ENCODE measurements around the gene ZNF367.

- RRBS, result 56% methylated on average over 3 of the region's 21 CpGs
These were observed 162.3 kb downstream of the HSD17B3 start for GRCh38 chr9:96139343-96140342.

DNA sequence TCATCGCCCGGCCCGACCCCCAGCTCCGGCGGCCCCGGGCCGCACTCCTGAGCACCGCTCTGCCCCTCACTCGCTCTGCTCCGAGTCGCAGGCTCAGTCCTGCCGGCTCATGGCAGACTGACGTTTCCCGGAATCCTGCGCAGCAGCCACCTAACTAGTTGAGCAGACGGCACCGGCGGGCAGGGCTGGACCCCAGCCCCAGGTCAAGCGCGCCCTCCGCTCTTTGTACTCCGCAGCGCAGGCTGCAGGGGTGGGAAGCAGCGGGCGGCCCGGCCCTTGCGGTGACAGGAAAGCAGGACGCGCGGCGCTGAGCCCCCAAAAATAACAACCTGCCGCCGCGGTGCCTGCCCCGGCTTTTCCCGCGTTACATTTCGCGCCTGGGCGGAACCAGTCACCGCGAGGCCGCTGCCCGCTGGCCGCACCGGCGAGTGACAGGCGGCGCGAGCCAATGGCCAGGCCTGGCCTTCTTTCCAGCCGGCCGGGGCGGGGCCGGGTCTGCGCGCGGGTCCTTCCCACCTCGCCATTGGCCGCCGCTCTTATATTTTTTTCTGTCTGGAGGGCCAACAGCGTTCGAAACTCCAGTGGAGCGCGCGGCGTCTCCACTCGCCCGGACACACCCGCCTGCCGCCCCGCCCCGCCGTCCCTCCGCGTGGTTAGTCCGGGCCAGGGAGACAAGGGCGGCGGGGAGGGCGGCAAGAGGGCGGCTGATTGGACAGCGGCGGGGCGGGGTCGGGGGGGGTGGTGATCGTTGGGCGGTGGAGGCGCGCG is at the start of gene ZNF367:
ZNF367 (minus strand) TSS at position 342 of the 768 bp plus-strand sequence.
- RRBS, result 2% methylated on average over 56 of the region's 89 CpGs

DNA sequence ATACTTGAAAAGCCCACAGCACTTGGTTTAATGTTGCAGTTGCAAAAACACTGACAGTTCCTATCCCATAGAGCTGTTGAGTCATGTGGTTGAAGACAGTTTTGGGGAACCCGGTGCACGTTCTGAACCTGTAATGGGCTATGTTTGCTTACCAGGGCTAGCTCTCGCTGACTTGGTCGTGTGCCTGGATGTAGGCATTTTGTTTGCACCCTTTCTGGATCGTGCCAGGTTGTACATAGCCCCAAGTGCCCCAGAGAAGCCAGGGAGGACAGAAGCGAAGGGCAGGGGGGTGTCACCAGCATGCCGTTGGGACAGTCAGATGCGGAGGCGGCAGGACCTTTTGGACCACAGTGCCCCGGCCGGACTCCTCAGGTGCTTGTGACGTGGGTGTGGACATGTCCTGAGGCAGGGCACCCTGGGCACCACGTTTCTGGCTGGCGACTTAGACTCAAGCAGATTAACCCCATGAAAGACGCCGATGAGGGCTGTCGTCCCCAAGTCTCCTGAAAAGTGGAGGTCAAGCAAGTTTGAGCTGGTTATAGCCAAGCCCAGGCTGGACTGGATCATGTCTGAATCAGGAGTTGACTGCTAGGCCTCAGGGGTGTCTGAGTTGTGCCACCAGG is 41.9 kb downstream of the HABP4 start:
- RRBS, result no CpG with 5 or more reads among the region's 17 CpGs

DNA sequence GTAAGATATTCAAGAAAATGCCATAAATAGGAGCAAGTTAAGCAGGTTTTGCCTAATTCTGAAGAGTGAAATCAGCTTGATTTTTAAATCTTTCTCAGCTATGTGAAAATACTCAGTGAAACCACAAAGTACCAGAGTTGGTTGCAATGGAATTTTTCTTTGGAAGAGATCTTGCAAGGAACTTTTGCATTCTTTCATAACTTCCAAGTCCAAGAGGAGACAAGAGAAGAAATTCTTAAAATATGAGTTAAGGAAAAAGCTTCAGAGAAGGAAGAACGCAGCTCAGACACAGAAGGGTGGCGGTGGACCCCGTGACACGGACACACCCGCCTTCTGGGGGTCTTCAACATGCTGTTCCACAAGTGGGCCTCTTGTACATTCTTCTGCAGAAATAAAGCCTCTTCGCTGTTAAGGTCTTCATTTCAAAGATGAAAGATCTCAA is 64.5 kb downstream of the HABP4 start:
- RRBS, result no CpG with 5 or more reads among the region's 6 CpGs

GRCh38 chr9:96523148-96523843 is 73.3 kb downstream of the HABP4 start:
- RRBS, result no CpG with 5 or more reads among the region's 14 CpGs

DNA sequence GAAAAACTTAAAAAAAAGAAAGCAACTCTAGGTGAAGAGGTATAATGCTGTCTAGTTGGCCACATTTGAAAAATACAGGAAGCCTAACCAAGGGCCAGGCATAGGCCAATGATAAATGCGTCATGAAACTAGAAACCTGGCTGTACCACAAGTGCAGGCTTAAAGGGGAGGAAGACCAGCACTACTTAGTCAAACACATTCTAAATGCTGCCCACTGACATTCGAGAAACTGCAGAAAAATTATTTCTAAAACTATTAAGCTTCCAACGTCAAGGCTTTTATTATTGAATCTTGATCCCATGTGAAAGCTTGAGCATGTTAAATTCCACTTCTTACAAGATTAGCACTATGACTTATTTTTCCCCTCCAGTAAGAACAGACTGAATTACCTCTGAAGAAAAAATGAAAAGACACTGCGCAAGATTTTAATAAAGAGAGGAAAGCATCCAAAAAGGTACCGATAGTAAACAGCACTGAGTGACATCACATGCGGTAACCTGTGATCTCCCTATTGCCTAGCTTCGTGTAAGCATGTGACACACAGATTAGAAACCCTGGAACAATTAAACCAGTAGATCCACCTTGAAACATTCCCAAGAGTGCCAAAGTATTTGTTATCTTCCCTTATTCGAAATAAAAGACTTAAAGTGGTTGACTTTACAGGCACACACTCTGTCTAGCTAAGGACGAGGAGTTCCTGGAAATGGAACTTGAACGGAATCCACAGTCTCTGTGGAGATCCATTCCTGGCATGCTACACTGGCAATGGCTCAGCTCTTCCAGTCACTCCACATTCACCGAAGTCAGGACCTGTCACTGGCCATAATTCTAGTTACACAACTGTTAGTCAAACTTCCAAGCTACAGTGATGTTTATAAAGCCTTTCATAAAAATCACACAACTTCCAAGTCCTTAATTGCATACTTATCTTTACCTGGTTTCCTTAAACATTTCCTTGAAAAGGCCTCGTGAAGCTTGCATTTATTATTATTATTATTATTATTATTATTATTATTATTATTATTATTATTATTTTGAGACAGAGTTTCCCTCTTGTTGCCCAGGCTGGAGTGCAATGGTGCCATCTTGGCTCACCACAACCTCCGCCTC is 15.9 kb downstream of the CDC14B start:
- RRBS, result no CpG with 5 or more reads among the region's 13 CpGs

- RRBS, result no CpG with 5 or more reads among the region's 3 CpGs
These were observed 37.3 kb downstream of the ZNF782 start for GRCh38 chr9:96816882-96817520.

GRCh38 chr9:96818725-96819250 is 35.5 kb downstream of the ZNF782 start:
- RRBS, result no CpG with 5 or more reads among the region's 4 CpGs

GRCh38 chr9:96892733-96893052 is 36.0 kb upstream of the NUTM2G start:
- RRBS, result no CpG with 5 or more reads among the region's 4 CpGs

- RRBS, result no CpG with 5 or more reads among the region's 7 CpGs
These were observed 32.7 kb upstream of the NUTM2G start for GRCh38 chr9:96895652-96896611.

GRCh38 chr9:97329892-97330279 is 22.4 kb downstream of the CCDC180 start:
- RRBS, result no CpG with 5 or more reads among the region's 10 CpGs

GRCh38 chr9:97510525-97511505 is 9.3 kb downstream of the TMOD1 start:
- RRBS, result no CpG with 5 or more reads among the region's 12 CpGs

DNA sequence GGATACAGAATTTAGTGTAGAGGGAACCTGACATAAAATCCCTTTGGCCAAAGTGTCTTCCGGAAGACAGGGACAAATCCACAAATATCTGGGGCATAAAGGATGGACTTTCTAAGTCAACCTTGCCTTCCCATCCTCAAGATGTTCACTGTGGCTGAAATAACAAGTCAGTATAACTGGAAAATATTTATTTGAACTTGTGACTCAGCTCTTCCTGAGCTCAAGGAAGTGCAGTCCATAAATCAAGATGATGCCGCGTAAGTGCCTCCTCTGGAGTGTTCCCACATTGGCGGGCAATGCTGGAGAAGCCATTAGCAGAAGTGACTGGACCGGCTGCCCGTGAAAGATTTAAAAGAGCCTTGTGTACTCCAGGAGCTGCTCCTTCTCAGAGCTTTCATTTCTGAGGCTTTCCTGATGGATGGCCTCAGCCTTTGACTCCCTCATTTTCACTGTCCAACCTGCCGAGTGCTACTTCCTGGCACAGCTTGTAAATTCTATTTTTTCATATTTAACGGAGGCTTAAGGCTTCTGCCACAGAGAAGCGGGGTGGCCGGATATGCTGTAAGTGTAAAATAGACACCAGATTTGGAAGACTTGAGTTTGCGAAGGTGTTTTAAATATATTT is 17.5 kb downstream of the TMOD1 start:
- RRBS, result no CpG with 5 or more reads among the region's 11 CpGs

DNA sequence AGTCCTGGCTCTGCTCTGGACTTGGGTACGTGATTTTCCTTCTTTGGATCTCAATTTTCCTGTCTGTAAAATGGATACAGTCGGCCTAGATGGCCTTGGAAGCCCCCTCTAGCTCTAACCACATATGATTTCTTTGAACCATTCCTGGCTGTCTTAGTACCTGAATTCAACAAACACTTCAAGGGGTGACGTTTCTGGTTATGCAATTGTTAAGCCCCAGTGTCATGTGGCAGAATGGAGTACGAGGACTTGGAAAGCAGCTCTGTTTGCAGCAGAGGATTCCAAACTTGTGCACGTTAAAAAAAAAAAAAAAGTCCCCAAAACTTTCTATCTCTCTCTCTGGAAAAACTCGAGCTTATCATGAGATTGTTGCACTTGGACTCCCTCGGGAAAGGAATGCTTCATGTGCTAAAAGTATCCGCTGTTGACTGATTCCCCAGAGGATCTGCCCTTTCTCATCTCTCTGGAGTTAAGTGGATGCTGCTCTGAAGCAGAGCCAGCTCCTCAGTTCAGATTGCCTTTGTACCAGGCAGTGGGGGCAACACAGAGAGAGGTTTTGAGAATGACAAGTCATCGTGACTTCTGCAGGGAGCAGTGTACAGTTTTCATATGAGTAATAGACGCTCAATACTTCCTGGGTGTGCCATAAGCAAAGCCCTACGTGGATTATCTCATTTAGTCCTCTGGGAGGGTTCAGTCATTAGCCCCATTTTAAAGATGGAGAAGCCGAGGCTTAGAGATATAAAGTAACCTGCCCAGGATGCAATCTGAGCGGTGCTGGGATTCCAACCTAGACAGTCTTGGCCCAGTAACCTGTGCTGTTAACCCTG is 28.0 kb downstream of the TMOD1 start:
- RRBS, result no CpG with 5 or more reads among the region's 13 CpGs

DNA sequence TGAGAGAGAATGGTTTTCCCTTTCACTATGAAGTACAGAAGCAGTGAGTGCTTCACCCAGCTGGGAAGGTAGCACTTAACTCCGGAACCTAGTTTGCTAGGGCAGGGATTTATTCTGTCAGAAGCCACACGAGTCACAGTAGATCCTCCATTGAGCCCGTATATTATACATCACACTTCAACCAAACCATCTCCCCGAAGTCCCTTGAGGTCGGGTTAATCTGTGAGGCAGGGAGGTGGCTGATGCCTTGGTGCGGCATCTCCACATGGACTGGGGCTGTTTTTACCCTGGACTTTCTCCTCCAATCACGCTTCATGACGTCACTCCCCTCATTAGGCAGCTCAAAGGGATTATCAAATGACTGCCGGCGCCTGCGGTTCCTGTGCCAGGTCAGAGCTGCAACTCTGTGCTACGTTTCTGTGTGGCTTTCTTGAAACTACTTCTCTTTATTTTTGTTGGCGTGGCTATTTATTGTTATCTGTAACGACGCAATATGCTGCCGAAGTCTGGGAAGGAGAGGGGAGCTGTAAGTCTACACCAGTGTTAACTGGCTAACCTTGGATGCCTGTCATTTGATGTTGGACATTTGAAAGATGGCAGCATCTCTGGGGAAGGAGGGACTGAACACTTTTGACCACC is 53.7 kb downstream of the TMOD1 start:
- RRBS, result no CpG with 5 or more reads among the region's 16 CpGs

DNA sequence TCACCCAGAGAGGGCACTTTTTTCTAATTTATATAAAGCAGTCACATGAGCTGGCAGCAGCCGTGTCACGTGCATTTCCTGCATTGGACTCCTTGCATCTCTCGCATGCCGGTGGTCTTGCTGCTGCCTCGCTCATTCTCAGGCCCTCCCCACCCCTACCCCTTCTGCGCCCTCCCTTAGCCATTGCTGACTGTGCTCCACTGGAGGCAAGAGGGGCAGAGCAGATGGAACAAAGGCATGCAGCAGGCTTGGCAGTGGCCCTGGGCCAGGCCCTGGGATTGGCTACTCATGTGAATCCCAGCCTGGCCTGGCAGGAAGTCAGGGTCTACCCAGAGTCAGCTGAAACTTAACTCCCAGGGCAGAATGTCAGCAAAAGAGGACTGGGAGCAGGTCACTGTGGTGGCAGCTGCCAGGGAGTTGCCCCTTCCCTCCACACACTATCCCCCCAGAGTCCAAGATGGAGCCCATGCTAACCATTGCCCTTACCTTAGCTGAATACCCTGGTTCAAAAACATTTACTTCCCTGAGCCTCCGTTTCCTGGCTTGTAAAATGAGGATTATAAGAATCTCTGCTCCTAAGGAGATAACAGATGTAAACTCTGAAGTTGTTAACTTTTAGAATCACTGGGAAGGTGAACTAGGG is 62.2 kb downstream of the TSTD2 start:
- RRBS, result no CpG with 5 or more reads among the region's 7 CpGs

DNA sequence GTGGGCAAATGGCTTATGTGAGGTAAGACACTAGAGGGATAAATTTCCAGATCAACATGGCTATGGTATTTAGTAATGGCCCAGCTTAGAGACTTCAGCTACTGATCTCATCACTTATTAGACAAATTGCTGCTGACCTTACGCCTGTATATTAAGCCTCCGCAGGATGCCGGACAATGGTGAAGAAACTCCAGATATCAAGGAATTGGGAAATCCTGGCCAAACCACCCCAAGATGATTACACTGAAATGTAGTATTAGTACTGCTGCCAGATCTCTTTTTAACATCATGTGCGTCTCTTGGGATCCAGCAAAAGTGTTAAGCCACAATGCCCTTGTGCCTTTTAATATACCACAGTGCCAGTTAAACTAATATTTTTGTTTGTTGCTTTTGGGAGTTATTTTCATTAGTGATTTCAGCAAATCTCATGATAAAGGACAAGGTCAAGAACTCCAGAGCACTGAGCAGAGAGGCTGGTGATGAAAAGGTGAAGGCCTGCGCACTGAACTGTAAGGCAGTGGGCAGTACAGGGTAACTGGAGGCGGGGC is 32.6 kb downstream of the TSTD2 start:
- RRBS, result no CpG with 5 or more reads among the region's 6 CpGs

GRCh38 chr9:97623880-97624446 is 9.2 kb downstream of the TSTD2 start:
- RRBS, result no CpG with 5 or more reads among the region's 1 CpG

DNA sequence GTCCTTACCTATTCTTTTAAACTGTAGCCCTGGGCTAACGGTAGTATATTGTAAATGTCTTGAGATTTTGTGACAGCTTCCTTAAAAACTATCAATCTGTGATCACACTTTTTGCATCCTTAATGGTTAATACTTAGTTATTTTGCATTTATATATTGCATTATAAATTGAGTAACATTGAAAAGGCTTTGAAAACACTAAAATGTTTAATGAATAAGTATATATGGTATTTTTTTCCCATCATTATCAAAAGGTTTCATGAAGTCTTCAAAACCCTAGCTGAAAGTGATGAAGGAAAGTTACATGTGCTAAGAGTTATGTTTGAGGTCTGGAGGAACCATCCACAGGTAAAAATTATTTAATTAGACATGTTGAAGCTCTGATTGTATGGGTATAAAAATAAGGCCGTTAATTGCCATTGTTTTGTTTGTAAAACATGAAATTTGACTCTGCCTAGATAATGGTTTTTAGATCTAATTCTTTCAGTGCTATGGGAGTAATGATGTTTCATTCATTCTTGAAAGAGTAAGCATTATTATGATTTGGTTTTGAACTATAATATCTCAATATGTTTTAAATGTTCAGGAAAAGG is 29.2 kb downstream of the NCBP1 start:
- RRBS, result no CpG with 5 or more reads among the region's 2 CpGs